Osteocyte (in vitro differentiated cells): ENCODE results near the genes SYT1, PPFIA2 and TMTC2.

DNA sequence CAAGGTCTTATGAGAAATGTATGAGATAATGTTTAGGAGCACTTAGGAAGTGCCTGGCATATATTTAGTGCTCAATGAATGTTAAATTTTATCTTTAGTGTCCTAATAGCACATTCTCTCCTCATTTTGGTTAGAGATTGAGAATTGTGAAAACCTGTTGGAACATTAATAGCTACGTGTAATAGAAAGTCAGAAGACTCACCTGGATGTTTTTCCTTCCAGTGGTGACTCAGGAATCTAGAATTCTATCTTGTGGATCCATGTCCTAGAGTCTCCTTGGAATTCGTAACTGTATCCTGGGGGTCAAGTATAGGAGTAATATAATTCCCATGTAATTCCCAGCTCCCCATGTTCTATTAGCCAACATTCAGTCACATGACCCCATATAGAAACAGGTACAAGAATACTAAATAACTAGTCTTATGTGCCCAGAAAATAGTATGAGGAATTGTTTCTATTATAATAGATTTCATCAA, 380.5 kb upstream of the E2F7 start:
- PRO-cap, result no peak

GRCh38 chr12:77940736-77941221, 110.1 kb downstream of the NAV3 start:
- PRO-cap, result no peak

DNA sequence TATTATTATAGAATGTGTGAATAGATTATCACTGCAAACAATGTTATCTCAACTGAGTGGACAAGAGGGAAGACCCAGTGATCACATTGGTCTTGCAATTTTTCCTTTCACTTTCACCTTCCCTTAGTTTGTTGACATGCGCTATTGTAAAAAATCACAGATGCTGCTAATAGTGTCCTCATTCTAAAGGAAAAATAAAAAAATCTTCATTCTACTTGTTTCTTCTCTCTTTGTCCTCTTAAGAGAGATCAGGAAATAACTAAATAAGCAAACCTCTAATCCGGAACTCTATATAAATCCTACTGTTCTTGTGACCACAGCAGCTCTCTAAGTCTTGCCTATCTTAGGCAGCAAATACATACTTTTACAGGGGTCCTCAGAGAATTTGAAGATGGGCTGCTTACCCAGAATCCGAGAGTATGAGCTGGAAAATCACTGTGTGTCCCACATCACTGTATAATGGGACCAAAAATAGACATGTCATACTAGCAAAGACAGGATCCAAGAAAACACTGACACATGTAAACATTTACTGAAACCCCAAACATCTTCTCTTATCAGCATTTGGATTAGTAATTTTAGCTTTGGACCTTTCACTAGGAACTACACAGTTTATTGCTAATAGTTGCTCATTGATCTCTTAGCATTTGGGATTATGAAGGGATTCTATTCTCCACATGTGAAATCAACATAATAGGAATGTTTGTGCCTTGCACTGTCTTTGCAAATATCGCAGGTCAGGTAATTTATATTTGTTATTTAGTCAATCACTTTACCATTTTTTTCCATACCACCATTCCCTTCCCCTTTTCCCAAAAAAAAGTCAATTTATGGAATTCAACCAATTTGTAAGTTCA, 257.9 kb downstream of the NAV3 start:
- PRO-cap, result no peak

GRCh38 chr12:78864528-78865497, at the start of gene SYT1:
Gene SYT1, plus strand, starts transcription at chr12:78864774.
- PRO-cap, result no peak

GRCh38 chr12:79455172-79455722, 235.5 kb downstream of the PAWR start:
- PRO-cap, result no peak

DNA sequence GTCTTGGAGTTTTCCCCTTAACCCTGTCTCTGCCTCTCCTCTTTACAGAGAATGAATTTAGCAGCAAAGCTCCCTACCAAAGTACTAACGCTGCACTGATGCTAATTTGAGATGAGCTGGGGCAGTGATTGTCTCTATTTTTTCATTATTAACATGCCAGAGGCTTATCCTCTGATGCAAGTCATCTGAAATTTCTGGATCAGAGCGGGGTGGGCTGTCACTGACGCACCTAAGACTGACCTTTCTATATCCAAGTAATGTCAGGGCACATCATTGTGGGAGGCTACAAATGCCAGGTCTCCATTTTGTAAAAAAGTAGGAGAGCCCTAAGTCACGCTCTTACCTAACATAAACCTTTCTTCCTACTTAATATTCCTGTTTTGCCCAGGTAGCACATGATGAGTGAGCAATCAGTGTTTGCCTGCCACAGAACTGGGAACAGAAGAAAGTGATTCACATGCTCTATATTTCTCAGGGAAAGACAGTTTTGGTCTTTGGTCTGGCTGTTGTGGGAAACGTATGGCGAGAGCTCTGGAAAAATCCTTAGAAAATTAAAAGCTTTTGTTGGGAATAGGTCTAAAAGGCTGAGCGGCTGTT, 1.1 kb upstream of the PAWR start:
- PRO-cap, result bidirectional peak, plus-strand start at position 198 of the sequence, minus-strand start at position 53 of the sequence; unidirectional peak, plus-strand start at position 484 of the sequence

GRCh38 chr12:79898563-79899212, 36.2 kb downstream of the PPP1R12A start:
- PRO-cap, result no peak

DNA sequence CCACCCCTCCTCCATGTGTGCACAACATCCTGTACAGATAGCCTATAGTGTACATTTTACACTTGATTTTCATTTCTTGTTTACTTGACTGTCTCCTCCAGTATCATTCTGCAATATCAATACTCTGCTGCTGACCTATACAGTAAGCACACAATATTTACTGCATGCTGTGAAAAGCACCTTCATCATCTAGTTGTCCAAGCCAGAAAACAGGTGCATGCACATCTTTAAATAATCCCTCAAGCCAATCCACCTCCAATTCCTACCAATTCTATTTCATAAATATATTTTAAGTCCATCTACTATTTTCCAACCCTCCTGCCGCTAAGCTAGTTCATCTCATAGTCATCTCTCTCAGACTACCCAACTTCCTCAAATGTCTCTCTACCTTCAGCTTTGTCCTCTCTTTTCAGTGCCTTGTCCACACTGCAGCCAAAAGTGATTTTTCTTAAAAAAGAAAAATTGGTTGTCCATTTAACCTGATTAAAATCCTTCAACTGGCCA, 16.5 kb downstream of the PPP1R12A start:
- PRO-cap, result no peak

DNA sequence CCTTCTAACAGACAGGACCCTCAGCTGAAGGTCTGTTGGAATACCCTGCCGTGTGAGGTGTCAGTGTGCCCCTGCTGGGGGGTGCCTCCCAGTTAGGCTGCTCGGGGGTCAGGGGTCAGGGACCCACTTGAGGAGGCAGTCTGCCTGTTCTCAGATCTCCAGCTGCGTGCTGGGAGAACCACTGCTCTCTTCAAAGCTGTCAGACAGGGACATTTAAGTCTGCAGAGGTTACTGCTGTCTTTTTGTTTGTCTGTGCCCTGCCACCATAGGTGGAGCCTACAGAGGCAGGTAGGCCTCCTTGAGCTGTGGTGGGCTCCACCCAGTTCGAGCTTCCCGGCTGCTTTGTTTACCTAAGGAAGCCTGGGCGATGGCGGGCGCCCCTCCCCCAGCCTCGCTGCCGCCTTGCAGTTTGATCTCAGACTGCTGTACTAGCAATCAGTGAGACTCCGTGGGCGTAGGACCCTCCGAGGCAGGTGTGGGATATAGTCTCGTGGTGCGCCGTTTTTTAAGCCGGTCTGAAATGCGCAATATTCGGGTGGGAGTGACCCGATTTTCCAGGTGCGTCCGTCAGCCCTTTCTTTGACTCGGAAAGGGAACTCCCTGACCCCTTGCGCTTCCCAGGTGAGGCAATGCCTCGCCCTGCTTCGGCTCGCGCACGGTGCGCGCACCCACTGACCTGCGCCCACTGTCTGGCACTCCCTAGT, 150.2 kb downstream of the OTOGL start:
- PRO-cap, result no peak

GRCh38 chr12:80829793-80830357, 107.9 kb downstream of the LIN7A start:
- PRO-cap, result no peak

DNA sequence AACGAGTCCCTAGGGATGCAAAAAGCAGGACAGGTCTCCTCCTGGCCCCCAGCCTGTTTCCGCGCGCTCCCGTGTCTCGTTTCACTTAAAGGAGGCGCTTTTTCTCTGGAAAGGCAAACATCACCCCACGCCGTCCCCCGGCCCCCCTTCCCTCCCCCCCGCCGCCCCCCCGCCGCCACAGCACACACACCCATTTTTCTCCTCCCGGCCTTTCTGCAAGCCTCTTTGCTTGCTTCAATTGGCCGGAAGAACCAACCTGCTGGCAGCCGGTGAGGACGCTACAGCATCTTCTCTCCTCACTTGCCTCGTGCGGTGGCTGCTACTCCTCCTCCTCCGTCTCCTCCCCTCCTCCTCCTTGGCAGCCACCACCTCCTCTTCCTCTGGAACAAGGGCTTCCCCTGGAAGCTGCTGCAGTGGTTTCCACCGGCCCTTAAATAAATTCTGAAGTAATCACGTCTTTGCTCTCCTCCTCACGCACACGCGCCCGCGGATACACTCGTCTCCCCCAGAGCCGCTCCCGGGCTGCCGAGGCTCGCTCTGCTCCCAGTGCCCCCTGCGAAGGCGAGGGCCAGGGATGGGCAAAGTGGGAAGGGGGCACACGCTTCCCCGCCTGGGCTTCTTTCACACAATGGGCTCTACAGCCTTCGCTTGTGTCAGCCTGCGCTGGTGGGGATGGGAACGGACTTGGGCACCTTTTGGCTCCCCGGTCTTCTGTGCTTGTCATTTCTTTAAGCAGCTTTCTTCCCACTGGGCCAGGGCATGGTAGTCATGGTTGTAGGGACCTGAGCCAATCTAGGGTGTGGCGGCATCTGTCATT, at the start of gene PPFIA2:
PPFIA2 (minus strand) TSS at position 327 of the 817 bp plus-strand sequence.
- PRO-cap, result no peak

DNA sequence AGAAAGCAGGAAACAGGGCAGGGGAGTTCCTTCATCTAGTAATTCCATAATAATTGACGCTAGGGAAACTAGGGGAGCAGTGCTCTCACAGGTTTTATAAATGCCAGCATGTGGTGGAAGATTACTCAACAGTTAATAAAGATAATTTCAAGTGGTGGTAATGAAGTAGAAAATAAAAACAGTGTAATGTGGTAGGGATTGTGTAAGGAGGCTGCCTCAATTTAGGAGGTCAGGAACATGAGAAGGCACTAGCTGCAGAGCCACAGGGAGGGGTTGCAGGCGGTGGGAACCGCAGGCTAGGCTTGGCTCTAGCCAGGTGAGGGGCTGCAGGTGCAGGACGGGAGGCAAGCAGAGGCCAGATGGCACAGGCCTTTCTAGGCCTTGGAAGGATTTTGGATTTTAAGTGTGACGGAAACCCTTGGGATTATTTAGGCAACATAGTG, 743 bp downstream of the METTL25 start:
- PRO-cap, result no peak

- PRO-cap, result no peak
Observed at GRCh38 chr12:82685724-82686272, 908 bp upstream of the TMTC2 start.

DNA sequence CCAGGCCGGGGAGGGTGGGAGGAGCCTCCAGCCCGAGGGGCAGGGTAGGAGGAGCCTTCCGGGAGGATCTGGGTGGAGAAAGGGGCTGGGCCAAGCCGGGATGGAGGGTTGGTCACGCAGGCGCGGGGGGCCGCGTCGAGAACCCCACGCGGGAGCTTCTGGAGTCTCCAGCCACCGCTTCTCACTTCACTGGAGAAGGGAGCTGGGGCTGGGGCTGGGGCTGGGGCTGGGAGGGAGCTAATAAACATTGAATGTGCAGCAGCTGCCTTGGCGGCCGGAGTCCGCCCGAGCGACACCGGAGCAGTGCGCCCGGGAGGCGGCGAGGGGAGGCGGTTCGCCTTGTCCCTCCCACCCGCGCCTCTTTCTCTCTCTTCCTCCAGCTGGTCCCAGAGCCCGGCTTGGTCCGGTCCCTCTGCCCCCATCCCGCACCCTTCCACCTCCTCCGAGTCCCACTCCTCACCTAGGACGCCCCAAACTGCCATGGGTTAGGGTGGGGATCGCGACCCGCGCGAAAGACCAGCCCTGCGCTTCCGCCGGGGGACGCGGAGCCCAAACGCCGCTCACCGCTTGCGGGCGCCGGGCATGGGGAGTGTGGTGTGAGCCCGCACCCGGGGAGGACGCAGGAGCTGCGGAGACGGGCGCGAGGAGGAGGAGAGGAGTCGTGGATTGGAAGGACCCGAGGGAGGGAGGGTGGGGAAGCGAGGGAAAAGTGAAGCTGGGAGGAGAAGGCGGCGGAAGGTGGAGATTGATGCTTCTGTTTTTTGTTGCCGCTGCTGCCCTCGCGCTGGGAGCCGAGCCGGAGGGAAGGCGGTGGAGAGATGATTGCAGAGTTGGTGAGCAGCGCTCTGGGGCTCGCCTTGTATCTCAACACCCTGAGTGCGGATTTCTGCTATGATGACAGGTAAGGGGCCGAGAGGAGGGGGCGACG, at the start of gene TMTC2:
TMTC2 (plus strand) TSS at position 138 of the 928 bp plus-strand sequence.
- PRO-cap, result bidirectional peak, plus-strand start at position 93 of the sequence, minus-strand start outside the sequence

- PRO-cap, result no peak
Observed at GRCh38 chr12:84911603-84912494, 750 bp downstream of the SLC6A15 start.

DNA sequence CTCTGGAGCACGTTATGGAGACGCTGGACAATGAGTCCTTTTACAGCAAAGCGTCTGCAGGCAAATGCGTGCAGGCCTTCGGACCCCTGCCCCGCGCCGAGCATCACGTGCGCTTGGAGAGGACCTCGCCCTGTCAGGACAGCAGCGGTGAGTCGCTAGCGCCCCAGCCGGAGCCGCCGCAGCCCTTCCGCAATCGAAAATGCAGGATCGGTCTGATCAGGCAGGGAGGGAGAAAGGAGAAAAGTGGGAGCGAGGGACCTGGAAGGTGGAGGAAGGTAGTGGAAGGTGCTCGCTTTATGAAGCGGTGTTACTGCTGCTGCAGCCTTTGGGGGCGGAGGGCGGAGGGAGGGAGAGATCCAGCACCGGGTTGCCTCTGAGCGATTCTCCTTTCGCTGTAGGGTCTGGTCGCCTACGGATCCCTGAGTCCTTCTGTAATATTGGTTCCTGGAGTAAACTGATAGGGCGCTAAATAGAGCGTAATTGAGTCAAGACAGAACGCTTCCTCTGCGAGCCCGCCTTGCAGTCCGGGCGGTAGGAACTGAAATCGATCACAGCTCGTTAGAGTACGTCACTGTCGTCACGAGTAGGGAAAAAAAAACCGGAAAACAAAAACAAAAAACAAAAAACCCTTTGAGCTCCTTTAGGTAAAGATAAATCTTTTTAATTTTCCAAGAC, 458 bp downstream of the ALX1 start:
- PRO-cap, result bidirectional peak, plus-strand start at position 152 of the sequence, minus-strand start outside the sequence; unidirectional peak, minus-strand start at position 431 of the sequence; unidirectional peak, minus-strand start at position 540 of the sequence

- PRO-cap, result no peak
Observed at GRCh38 chr12:87806109-87806544, 223.1 kb downstream of the C12orf50 start.

- PRO-cap, result no peak
Observed at GRCh38 chr12:88925840-88926039, 345.5 kb upstream of the KITLG start.

DNA sequence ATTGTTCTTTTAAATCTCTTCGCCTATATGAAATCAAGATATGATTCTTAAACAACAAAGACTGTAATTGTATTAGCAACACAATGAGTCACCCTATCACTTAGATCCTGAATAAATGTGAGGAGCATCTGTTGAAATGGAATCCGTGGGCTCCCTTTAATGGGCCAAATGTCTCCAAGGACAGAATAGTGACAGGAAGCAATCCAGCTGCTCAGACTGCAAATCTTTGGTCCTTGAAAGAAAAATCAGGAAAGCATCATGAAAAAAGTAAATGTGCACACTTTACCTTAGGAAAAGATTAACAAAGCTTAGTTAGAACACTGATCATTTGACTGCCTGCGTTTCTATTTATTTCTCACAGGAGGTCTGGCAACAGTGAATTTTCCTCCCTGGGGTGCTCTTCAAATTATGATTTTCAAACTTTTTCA, 271.1 kb downstream of the DUSP6 start:
- PRO-cap, result no peak

- PRO-cap, result no peak
Observed at GRCh38 chr12:89238453-89239286, 113.6 kb downstream of the DUSP6 start.